ENCODE measurements around a stretch of chr11.

DNA sequence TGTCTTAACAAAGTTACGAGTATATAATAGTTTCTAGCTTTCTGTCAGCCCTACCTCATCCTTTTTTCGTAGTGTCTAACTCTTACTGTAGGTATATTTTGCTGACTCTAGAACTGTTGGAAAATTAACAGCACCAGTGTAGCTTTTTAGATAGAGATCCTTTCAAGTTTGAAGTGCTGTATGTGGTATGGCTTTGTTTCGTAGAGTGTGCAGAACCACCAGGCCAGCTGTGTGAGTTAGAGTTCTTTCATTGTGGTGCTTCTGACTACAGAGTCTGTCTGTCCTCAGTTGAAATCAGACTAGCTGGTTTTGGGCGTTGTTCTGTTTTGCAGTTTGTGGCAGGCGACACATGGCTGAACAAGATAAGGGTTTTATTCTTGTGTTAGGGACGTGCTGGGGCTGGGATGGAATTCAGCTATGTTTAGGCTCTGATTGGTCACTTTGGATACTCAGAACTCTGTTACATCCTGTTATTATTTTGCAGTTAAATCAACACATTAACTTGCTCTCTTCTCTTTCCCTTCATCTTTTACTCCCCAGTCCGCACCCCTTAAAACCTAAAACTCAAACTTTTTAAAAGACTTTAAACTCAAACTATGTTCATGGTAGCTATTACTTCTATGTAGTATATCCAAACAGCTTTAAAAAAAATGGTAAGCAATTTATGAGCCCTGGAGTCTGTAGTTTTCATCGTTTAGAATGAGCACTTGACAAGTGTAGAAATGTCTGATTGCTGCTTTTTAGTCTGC is 3.3 kb downstream of the ARHGEF12 start:
- PRO-cap = no peak

DNA sequence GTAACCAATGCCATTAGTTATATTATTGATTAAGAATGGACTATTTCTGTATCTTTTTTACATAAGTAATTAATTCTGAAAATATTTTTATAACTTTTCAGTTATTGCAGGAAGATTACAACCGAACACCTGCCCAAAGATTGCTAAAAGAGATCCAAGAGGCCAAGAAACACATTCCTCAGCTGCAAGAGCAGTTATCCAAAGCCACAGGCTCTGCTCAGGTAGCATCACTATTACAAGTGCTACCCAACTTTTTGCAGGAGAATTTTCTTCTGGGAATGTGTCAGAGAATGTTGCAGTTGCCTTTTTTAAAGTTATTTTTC is 82.0 kb upstream of the GRIK4 start:
- PRO-cap = no peak

DNA sequence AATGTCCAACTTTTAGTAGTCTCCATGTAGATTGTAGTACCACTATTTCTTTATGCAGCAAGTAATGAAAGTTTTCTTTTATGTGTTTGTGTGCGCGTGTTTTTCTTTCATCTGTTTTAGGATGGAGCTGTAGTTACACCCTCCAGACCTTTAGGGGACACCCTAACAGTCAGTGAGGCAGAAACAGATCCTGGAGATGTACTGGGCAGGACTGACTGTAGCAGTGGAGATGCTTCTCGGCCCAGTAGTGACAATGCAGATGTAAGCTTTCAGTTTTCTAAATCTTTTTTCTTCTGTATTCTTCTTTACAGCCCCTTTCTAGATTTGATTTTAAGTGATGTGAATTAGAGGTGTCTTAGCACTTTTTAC is 79.9 kb upstream of the GRIK4 start:
- PRO-cap = no peak

DNA sequence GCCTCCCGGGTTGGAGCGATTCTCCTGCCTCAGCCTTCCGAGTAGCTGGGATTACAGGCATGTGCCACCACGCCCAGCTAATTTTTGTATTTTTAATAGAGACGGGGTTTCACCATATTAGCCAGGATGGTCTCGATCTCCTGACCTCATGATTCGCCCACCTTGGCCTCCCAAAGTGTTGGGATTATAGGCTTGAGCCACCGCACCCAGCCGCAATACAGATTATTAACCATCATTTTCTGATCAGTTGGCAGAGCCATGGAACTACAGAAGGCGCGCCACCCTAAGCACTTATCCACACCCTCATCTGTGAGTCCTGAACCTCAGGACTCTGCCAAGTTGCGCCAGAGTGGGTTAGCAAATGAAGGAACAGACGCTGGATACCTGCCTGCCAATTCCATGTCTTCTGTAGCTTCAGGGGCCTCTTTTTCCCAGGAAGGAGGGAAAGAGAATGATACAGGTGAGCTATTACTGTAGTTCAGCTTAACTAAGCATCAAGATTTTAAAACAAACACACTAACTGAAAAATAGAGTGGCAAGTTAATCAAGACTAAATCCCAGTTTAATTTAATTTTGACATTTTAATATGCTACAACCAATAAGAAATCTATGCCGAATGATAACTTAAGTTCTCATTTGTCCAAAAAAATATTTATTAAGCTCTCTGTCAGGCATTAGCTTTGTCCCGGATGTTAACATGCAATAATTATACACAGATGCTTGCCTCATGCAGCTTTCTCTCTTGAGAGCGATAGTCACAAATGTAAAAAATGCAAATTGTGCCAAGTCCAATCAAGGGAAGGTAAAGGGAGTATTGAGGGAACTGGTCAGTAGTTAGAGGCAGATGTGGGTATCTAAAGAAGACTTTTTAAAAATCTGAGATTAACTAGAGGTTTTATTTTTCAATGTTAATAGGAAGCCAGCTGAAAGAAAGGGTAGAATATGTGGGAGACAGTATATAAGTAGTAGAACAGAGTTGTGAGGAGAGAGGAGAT is 60.0 kb upstream of the GRIK4 start:
- PRO-cap = no peak

GRCh38 chr11:120563445-120563936 is 51.9 kb downstream of the GRIK4 start:
- PRO-cap = no peak

GRCh38 chr11:120839857-120840107 is 184.1 kb upstream of the TBCEL start:
- PRO-cap = no peak

DNA sequence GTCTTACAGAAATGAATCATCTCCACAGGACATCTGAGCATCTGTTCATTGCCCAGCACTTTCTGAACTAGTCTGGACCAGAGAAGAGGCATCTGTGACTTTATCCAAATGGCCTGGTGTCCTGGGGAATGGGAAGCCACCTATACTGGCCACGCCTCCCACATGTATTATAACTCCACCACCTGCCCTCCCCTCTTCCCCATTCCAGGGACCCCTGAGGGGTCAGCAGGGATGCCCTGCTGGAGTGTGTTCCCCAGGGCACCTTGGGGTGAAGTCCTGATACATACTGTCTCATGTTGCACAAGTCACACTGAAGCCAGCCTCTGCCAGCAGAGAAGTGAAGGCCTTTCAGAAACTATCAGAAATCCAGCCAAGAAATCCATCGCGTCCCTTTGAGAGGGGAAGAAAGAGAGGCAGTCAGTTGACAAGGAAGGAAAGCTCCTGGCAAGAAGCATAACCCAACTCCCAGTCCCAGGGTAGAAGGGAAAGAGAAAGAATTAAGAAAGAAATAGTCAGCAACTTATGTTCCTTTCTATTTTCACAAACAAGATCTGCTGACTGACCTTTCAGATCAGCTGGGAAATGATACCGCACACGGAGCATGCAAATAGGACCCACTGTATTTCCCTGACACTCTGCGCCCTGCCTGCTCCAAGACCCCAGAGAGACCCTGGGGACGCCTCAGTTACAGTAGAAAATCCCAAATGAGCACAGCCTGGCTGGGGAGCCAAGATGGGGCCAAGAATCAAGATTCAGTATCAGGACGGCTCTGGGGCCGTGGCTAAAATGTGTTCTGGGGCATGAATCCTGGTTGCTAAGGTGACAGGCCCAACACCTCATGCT is 45.3 kb downstream of the SC5D start:
- PRO-cap = no peak

DNA sequence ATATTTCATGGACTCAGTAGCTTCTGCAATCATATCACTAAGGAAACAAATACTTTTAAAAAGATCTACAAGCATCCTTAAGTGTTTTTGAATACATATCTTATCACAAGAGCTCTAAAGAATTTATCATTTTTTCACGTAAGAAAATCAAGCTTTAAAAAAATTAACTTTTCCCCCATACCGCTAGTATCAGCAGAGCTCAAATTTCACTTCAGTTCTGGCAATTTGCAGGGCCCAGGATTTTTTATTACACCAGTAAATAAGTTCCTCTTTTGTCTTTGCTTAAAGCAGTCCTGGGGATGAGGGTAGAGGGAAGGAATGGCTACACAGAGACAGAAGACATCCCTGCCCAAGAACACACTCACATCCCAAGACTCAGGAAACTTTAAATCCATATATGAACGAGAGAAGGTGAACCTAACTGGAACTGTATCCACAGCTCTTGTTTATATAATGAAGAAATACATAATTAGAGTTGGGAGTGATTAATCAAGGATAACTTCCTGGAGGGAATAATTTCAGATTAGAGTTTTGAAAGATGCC is 22.5 kb upstream of the SORL1 start:
- PRO-cap = no peak

DNA sequence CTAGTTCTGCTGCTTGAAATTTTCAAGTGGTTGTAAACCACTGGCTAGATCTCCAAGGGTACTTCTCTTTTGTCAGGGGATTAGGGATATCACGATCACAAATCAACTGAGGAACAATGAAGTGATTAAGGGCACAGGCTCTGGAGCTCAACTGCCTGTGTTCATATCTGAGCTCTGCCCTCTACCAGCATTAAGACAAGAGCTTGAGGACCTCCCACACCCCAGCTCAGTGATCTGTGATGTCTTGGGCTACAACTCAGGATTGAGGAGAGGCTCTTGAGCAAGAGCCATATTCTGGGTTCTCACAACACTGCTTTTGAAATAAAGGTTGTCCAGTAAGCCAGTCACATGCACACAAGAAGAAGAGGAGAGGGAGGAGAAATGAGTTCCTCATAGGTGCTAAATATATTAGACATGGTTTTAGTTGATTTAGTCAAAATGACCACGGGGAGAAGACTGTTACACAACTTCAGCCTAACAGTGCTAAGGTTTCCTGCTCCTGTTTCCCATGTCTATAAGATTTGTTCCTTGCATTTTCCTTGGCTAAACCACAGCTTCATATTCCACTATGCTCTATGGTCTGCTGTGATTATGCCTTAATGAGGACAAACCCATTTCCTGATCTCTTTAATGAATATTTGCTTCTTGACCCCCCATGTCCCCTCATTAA is 15.9 kb upstream of the SORL1 start:
- PRO-cap = no peak

- PRO-cap = no peak
Measured at GRCh38 chr11:121453024-121453317, 857 bp downstream of the SORL1 start.

- PRO-cap = no peak
Measured at GRCh38 chr11:121454342-121454595, 2.2 kb downstream of the SORL1 start.

DNA sequence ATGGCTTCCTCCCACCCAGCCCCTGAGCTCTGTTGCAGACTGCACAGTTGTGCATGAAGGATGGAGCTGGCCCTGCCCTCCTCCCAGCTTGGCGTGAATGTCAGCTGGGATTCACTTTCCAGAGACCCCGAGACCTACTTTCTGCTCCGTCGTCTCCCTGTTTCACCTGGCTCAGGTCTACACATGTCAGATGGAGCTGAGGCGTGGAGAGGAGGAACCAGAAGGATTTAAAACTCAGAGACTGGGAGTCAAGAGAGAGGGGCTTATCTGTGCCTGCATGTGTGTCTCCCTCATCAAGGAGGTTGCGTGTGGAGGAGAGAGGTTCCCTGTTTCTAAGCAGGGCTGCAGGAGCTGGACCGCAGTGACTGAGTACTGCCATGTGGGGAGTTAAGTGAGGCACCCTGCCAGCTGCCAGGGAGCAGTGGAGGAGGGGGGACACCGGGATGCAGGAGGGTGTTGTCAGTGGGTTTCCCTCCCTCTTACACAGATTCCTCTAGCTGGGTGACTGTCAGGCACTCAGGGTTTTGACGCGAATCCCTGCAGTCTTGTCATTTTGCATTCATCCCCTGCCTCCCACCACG is 120.3 kb downstream of the SORL1 start:
- PRO-cap = no peak

DNA sequence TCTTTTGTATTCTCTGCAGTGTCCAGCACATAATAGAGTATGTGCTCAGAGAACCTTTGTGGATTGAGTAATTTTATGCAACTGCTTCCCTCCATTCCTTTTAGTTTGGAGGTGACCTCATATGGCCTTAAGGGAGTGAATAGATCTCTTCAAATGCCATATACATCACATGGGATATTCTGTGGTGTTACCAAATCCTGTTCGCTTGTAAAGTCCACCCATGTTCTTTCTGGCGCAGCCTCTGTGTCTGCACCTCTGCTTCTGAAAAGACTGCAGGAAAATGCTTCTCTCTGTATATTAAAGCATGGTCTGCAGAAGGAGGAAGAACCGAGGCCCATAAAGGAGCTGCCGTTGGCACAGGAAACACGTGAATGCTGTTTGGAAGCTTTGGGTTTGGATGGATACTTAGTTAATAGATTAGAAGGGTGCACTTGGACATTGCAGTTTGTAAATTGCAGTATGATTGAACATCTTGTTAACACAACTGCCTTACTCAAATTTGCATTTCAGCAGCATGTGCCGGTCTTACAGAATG is 126.5 kb downstream of the SORL1 start:
- PRO-cap = no peak

- PRO-cap = no peak
Measured at GRCh38 chr11:121589768-121590988, 138.1 kb downstream of the SORL1 start.

DNA sequence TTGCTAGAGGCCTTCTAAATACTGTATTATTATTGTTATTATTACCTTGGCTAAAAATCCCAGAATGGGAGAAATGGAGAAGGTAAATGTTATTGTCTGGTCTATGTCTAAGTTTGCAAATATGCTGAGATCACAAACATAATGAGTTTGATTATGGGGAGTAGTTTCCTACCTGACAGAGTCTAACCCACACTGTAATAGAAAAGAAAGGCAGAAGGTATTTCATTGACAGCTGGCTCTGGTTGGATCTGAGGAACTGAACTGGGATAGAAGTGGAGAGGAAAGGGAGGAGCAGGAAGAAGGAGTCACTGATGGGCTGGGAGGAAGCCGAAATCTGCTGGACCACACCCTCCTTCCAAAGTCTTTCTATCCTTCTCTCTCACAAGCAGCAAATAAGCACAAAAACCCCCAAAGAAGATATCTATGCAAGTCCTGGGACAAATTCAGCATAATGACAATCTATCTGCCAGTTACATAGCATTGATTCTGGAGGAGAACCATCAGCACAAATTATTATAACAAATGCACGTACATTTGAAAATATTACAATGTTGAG is 11.7 kb downstream of the BLID start:
- PRO-cap = no peak

DNA sequence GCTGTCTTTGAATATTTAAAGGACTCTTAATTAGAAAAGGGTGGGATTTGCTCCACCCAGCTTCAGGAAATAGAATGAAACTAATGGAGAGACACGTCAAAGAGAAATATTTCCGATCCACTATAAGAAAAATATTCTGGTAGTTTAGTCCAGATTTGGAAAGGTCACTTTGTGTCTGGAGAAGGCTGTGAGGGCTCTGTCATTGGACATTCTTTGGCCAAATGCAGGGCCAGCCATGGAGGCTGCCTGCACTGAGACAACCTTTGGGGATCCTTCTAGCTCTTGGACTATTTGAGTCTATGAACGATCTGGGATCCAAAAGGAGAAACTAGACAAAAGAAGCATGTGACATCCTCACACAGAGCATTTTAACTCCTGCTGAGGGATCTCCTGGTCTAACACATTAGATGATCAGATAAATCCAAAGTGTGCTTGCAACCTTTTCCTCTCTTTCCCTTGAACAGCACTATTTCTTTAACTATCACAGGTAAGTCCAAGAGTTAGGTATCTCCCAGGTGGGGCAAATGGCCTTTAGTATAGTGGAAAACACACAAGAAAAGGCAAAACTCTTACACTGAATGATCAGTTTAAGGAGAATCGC is 89.4 kb upstream of the BLID start:
- PRO-cap = no peak

GRCh38 chr11:122556567-122556938 is 99.0 kb upstream of the UBASH3B start:
- PRO-cap = no peak

- PRO-cap = bidirectional peak, plus-strand start at chr11:122717515, minus-strand start at chr11:122717425
Measured at GRCh38 chr11:122716948-122717632, 61.6 kb downstream of the UBASH3B start.

DNA sequence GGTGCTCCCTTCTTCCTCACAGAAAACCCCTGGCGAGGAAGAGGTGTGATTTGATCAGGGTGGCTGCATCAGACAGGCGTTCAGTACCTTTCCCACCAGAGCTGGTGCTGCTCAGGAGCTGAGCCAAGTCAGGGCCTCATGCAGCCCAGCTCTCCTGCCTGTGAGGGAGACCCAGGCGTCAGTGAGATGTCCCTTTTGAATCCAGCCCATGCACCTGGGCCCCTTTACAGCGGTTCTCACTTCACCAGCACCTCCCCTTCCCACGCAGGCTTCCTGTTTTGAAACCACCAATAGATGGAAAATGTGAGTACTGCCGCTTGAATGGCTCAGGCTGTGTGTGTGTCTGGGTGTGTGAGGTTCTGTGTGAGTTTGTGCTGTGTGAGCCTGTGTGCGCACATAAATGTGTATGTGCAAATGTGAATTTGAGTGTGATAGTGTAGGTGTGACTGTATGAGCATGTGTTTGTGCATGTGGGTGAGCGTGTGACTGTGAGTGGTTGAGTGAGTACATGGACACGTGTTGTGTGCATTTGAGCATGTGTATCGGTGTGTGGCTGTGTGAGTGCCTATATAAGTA is 88.5 kb downstream of the UBASH3B start:
- PRO-cap = bidirectional peak, plus-strand start at position 366 of the sequence, minus-strand start at position 197 of the sequence

DNA sequence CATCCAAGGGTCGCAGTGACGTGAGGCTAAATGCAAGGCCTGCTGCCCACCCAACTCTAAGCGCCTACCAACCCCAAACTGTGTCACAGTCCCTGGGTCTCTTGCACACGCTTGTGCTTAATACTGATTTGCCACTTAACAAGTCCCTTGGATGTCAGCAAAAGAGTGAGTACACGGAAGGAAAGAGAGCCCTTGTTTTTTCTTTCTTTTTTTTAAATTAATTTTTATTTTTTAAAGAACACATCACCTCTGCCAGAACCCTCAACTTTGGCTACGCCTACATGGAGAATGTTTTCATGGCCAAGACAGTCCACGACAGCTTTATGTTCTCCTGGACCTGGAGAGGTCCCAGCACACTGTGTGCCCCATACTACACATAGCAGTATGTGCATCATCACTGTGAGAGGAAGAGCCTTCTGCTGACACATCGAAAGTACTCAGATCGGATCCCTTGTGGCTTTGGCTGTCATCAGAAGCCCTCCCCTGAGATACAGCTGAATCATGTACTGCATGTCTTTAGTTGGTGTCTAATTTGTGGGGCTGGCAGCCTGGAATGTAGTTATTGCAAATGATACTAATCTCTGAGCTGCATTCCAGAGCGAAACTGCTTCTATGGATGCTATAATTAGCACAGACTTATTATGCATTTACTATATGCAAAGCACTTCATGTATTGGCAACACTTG is 89.5 kb upstream of the CRTAM start:
- PRO-cap = bidirectional peak, plus-strand start at position 519 of the sequence, minus-strand start at position 378 of the sequence